Left cardiac atrium (tissue), 1 donor: ENCODE measurements around the genes TM4SF4 and P2RY14.

GRCh38 chr3:149466184-149466487 is 8.4 kb upstream of the TM4SF4 start:
- PRO-cap: no peak

GRCh38 chr3:149474361-149474975 is at the start of gene TM4SF4:
TSS of gene TM4SF4 (plus strand) at chr3:149474697.
- PRO-cap: no peak

GRCh38 chr3:149531417-149532048 is 57.0 kb downstream of the TM4SF4 start:
- PRO-cap: no peak

DNA sequence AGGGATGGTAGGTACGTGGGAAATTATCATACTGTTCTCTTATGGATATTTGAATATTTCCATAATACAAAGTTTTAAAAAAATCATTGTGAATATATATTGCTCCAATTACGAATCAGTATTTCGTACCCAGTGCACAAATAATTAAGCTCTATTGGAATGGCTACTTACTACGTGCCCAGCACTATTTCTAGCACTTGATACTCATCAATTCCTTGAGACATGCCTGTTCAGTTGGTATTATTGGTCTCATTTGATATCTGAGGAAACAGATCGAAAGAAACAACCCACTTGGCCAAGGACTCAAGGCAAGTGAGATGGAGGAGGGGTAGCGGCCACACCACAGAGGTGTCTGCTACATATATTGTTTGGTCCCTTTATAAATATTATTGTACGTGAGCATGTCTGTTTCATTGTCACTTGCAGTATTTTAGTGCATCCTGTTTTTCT is 42.3 kb downstream of the WWTR1 start:
- PRO-cap: no peak

- PRO-cap: no peak
These were observed 2.4 kb downstream of the PFN2 start for GRCh38 chr3:149968199-149968702.

GRCh38 chr3:150225859-150226543 is 182.1 kb upstream of the TSC22D2 start:
- PRO-cap: no peak

GRCh38 chr3:150409507-150410526 is 1.7 kb downstream of the TSC22D2 start:
- PRO-cap: unidirectional peak, minus-strand start at chr3:150409644; bidirectional peak, plus-strand start at chr3:150410172, minus-strand start at chr3:150410076

GRCh38 chr3:150458655-150459324 is 50.7 kb downstream of the TSC22D2 start:
- PRO-cap: no peak

DNA sequence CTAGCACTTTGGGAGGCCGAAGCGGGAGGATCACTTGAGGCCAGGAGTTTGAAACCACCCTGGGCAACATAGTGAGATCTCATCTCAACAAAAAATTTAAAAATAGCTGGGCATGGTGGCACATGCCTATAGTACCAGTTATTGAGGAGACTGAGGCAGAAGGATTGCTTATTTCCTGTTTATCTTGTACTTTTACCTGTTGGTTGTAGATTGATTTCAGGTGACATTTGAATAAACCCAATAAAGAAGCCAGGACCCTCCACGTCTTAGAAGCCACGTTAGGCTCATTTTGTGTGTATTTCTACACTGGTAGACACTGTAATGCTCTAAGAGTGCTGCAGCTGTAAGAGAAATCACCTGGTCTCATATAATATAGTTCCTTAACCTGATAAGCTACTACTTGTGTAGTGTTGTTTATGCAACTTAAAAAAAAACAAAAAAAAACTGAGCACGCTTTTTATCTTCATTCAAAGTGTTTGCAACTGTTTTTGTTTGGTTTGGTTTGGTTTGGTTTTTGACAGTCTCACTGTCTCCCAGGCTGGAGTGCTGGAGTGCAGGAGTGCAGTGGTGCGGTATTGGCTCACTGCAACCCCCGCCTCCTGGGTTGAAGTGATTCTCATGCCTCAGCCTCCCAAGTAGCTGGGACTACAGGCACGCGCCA is 14.4 kb downstream of the SELENOT start:
- PRO-cap: no peak

DNA sequence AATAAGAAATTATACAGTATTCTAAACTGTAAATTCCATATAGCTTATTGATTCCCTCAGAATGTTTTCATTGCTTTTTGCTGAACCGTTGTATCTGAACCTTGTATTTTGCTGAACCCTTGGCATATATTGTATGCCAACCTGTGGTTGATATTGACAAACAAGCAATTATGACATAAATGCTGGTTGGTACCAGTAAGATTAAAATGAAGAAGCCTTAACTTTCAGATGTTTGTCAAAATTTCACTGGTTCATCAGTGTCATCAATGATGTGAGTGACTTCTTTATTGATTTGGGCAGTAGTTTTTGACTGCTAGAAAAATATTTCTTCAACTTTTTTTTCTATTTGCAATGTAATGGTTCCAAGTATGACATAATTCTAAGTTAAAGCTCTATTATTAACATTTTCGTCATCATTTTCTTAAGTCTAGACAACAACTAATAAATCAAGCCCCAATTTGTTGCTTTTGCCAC is 25.5 kb upstream of the ERICH6 start:
- PRO-cap: no peak

- PRO-cap: no peak
These were observed 29.3 kb downstream of the SIAH2 start for GRCh38 chr3:150733330-150734324.

- PRO-cap: no peak
These were observed 22.9 kb downstream of the SIAH2 start for GRCh38 chr3:150739784-150740702.

DNA sequence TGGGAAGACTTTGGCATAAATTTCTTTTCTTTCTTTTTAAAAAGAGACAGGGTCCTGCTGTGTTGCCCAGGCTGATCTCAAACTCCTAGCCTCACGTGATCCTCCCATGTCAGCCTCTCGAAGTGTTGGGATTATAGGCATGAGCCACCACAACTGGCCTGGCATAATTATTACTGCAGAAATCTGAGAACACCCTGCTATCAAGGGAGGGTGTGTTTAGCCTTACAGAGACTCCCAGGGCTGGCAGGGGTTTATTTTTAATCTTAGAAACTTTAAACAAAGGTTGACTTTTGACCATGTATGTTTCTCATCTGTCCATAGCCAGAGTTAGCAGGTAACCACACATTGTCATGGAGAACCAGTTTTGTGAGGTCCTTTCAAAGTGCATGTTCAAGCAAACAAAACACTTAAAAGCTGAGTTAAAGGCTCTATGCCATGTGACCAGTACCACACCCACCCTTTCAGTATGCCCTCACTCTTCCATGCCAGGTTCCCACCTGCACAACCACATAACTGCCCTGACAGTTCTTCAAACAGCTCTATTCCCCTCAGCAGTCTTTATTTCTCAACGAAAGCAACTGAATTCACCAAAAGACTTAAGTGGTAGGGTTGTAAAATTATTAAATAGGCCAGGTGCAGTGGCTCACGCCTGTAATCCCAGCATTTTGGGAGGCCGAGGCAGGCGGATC is 11.1 kb downstream of the SIAH2 start:
- PRO-cap: no peak

- PRO-cap: no peak
These were observed 16.1 kb downstream of the MED12L start for GRCh38 chr3:151101579-151101970.

DNA sequence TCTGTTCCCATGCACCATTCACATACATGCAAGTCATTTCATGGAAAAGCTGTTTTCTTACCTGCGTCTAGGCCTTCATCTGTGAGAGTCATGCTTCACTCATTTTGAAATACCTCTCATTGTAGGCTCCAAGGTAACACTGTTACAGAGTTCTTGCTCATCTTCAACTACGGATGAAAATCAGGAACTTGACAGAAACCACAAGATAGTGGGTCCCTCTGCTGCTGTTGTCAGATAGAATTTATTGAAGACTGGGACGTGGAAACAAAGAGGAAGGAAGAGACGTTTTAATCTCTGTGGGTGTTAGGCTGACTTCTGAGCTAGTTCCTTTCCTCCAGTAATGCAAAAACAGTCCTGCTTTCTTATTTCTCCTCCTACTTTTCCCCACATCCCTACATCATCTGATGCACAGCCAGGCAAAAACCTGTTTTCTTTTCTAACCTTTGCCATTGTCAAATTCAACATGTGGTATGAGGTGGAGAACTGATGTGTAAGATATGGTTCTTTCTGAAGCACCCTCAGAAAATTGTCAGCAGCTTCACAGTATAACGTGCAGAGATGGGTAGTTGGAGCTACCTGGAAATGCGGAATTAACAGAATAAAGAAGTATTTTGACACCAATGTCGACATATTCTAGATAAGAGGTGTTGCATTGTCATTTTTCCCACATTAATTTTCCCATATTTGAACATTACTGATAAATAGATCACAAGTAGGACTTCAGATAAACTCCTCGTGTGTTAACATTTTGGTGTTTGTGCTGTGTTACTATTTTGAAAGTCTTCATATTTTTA is at the start of gene P2RY14:
Gene P2RY14 (minus strand): TSS at position 317 of the 794 bp plus-strand sequence.
- PRO-cap: no peak

- PRO-cap: no peak
These were observed 788 bp downstream of the P2RY13 start for GRCh38 chr3:151328371-151329150.

DNA sequence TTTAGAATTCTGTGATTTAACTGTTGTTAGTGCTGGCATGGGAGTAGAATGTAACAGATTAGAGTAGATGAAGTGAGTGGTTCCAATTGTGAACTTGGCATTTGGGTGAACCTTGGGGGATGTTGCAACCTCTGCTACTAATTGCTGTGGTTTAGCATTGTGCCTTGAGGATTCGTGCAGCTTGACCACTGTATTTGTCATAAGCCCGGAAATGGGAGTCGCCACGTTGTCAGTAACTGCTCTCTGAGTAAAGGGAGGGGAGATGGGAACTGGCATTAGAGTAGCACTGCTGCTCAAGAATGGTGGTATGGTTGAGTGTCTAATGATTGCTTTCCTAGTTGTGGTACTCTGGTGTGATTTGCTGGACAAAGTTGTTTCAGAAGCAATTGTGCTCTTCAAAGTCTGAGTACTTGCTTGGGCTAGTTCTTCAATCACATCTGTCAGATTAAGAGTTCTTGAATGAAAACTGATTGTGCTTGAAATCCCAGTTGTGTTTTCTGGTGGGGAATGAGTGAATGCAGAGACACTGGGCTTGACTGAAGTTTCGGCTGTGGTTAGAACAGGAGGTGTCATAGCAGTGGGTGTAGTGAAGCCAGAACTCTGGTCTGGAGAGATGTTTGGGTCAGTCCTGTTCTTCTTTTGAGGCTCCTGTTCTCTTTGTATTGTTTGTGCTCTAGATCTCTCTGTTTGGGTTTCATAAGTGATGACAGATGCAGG is 15.4 kb downstream of the IGSF10 start:
- PRO-cap: no peak

DNA sequence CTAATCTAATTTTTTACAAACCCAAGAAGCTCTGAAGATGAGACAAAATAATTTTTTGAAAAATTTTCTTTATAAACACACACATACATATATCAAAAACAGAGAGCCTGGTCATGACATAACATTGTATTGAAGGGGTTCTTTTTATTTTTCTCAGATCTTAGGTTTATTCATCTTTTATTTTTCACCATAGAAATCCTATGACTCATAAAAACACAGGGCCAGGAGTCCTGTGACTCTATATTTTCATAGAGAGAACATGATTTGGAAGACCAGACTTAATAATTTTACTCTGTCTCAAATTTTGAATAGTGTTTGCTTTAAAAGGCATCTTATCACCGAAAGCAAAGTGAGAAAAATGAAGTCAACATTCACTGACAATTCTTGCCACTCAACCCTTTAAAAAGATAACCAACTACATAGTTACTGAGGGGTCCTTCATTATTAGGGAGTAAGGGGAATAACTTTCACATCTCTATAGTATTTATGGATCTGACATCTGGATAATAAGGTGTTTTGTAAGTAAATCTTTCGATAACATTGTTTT is 57.8 kb downstream of the SUCNR1 start:
- PRO-cap: no peak

DNA sequence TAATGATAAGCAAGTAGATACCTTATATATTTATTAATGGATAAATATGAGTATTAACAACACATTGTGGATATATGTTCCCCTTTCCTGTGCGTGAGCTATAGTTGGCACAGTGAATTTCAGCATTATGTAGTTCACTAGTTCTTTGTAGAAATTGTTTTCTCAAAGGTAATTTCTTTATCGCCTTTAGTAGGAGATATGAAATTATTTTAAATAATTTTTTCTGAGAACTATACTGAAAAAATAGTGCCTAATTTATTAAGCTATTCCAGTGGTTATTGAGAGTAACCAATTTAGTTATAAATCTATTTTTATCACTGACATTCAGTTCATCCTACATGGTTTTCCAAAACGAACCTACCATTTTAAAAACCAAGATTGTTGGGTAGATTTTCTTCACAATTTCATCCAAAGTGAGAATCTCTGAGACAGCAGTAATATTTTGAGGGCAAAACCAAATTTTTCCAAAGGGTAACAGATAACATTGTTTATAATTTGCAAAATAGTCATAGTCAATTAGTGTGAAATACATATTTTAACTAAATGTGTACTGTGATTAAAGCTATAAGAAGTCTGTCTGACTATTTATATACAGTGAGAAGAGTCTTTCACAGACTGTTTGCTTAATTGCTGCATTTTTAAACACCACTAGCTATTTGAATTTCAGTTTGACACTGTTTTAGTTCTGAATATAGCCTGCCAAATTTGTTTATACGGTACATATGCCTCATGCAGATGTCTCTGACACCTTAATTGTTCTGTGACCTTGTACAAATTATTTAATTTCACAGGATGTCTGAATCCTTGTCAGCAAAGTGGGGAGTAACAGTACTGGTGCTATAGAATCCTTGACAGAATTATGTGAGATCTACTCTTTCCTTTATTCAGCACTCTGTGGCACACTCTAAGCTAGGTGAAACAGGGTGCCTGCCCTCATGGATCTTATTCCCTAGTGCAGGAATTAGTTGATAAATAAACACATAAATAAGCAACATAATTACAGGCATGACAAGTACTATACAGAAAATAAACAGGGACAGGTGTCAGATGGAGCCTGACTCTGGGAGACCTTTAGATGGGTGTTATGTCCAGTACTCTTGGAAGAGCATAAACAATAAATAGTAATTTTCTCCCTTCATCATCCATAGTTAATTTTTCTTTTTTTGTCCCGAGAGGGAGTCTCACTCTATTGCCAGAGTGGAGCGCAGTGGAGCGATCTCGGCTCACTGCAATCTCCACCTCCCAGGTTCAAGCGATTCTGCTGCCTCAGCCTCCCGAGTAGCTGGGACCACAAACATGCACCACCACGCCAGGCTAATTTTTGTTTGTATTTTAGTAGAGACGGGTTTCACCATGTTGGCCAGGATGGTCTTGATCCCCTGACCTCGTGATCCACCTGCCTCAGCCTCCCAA is 125.5 kb downstream of the MBNL1 start:
- PRO-cap: no peak

GRCh38 chr3:152939515-152939861 is 104.6 kb downstream of the P2RY1 start:
- PRO-cap: no peak